Myometrial cell (primary cell): ENCODE data around the genes PSEN2 and H2AC25.

- RAMPAGE, long total RNA, result no peak
Measured at GRCh38 chr1:226814649-226814998, 55.8 kb upstream of the PSEN2 start.

DNA sequence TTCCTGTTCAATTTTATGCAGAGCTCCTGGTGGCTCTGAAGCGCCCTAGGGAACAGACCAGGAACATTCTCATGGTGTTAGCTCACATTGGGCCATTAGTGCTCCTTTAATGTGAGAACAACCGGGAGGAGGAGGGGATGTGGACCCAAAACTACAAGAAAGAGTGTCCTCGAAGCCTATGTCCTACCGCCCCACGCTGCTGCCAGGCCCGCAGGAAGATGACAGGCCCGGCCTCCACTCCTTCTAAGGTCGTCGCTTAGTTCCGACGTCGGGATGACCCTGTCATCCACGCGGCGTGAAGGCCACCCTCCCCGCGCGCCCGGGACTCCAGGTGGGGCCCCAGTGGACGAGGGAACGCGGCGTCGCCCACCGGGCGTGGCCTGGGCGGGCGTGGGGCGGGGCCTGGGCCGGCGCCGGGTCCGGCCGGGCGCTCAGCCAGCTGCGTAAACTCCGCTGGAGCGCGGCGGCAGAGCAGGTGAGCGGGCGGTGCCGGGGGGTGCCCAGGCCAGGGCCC is at the start of gene PSEN2:
TSS of gene PSEN2 (plus strand) at position 442 of the 514 bp plus-strand sequence.
- RAMPAGE, long total RNA, result no peak

GRCh38 chr1:226882743-226883507 is 12.5 kb downstream of the PSEN2 start:
- RAMPAGE, long total RNA, result no peak

DNA sequence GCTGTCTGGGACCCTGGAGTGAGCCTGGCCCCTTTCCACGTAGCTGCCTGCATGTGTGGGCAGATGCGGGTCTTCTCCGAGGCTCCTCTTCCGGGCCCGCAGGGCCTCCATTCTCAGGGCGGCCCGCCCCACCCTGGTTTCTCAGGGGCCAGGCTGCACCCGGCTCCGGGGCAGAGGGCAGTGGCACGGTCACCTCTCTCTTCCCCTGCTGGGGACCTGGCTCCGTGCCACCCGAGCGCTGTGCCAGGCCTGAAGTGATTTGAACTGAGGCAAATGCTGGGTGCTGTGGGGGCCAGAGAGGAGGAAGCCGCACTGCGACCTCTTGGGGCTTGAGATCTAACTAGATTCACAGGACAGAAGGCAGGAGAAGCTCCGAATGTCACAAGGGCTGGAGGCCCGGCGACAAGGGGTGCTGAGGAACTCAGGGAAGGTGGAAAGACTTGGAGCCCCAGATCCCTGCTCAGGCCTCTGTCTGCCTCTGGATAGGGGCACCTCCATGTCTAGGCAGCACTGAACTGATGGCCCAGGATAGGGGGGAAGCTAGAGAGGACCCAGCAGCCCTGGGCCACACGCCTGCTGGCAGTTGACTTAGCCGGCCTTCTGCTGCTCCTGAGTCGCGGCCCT is 40.7 kb downstream of the COQ8A start:
- RAMPAGE, long total RNA, result no peak

DNA sequence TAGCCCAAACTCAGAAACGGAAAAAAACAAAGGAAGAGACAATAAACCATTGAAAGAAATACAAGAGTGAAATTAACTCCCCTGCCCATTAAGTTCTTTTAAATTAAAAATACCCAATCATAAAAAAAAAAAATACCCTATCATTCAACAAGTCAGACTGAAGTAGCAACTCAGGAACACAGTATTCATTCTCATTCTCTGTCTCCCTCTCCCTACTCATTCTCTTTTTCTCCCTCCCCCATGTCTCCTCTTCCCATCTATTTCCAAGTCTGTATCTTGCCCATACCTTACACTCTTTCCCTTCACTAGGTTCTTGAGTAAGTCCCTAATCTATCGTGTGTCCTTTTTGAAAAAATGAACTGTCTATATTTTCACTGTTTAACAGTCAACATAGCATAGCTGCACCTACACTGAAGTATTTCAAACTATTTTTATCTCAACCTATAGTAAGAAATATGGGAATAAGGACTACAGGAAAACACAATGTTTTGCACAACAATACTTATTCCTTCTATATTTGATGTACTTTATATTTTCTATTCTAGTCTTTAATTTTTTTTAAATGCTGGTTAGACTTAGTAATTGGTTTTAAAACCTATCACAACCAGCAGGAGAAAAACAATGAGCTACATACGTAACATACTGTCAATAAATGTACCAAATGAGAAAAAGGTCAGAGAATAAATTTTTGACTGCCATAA is 6.5 kb downstream of the CDC42BPA start:
- RAMPAGE, long total RNA, result no peak

- RAMPAGE, long total RNA, result no peak
Measured at GRCh38 chr1:227356295-227356988, 38.1 kb upstream of the CDC42BPA start.

DNA sequence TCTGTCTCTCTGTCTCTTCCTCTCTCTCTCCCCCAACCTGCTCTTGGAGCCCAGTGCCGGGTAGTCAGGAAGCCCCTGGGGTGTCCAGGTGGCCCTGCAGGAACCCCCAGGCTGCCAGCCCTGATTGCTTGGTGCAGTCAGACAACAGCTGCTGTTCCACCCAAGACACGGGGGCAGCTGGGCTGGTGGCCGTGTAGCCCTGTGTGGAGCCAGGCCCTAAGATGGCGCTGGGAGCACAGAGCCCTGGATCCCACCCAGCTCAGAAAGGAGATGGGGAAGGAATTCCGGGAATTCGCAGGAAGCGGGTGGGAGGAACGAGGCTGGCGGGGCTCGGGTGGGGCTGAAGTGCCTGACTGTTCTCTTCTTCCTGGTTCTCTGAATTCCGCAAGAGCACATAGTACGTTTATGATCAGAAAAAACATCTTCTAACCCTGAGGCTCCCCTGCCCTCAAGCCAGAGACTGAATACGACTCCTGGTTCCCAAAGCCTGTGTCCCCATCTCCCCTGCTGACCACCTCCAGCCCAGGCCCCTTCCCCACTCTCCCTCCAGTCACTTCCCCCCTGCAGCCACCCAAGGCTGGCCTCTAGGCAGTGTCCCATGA is 55.1 kb downstream of the WNT9A start:
- RAMPAGE, long total RNA, result no peak

GRCh38 chr1:228098342-228099330 is 4.5 kb downstream of the C1orf35 start:
- RAMPAGE, long total RNA, result no peak

DNA sequence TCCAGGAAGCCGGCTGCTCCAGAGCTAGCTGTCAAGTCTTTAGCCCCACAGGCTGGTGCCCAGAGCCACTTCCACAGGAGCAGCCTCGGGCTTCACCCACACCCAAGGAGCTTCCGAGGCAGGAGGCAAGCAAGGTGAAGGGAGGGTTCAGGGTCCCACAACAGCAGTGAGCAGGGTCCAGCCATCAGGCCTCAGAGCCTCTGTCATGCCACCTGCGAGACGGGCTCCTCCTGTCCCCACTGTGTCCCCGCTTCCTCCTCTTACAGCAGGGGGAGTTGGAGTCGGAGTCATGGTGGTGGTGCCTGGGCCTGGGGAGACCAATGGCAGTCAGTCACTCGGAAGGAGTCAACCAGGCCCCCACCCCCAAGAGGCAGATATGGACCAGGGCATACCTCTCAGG is 2.2 kb downstream of the C1orf35 start:
- RAMPAGE, long total RNA, result no peak

- RAMPAGE, long total RNA, result no peak
Measured at GRCh38 chr1:228101347-228101850, 1.7 kb downstream of the C1orf35 start.

- RAMPAGE, long total RNA, result no peak
Measured at GRCh38 chr1:228109368-228109577, 174 bp upstream of the MRPL55 start.

- RAMPAGE, long total RNA, result no peak
Measured at GRCh38 chr1:228142089-228142828, 2.2 kb downstream of the GUK1 start.

- RAMPAGE, long total RNA, result no peak
Measured at GRCh38 chr1:228161449-228161653, 4.3 kb upstream of the IBA57 start.

DNA sequence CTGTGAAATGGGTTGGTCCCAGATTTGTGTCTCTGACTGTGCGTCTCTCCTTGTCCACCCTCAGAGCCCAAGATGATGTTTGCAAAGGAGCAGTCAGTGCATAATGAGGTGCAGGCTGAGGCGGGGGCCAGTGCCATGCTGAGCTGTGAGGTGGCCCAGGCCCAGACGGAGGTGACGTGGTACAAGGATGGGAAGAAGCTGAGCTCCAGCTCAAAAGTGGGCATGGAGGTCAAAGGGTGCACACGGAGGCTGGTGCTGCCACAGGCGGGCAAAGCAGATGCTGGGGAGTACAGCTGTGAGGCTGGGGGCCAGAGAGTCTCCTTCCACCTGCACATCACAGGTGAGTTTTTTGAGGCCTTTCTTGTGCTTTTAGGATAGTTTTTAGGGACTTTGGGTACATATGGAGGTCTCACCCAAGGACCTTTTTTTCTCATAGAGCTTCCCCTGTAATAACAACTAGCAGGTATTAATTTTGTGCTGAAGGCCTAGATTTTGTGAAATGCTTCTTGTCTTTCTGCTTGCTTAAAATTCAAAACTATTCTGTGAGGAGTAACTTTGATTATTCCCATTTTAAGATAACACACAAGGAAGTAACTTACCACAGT is 36.5 kb downstream of the OBSCN start:
- RAMPAGE, long total RNA, result no peak

DNA sequence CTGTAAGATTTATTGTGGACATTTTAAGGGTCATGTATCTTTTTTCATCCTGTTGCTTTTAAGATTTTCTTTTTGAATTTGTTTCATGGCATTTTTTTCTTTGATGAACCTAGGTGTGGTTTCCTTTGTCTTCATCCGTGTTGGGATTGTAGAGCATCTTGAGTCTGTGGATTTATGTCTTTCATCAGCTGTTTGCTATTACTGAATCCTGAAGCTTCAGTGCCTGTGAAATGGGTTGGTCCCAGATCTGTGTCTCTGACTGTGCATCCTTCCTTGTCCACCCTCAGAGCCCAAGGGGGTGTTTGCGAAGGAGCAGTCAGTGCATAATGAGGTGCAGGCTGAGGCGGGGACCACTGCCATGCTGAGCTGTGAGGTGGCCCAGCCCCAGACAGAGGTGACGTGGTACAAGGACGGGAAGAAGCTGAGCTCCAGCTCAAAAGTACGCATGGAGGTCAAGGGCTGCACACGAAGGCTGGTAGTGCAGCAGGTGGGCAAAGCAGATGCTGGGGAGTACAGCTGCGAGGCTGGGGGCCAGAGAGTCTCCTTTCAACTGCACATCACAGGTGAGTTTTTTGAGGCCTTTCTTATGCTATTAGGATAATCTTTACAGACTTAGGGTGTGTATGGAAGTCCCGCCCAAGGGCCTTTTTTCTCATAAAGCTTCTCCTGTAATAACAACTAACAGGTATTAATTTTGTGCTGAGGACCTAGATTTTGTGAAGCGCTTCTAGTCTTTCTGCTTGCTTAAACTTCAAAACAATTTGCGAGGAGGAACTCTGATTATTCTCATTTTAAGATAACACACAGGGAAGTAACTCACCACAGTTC is 37.5 kb downstream of the OBSCN start:
- RAMPAGE, long total RNA, result no peak

DNA sequence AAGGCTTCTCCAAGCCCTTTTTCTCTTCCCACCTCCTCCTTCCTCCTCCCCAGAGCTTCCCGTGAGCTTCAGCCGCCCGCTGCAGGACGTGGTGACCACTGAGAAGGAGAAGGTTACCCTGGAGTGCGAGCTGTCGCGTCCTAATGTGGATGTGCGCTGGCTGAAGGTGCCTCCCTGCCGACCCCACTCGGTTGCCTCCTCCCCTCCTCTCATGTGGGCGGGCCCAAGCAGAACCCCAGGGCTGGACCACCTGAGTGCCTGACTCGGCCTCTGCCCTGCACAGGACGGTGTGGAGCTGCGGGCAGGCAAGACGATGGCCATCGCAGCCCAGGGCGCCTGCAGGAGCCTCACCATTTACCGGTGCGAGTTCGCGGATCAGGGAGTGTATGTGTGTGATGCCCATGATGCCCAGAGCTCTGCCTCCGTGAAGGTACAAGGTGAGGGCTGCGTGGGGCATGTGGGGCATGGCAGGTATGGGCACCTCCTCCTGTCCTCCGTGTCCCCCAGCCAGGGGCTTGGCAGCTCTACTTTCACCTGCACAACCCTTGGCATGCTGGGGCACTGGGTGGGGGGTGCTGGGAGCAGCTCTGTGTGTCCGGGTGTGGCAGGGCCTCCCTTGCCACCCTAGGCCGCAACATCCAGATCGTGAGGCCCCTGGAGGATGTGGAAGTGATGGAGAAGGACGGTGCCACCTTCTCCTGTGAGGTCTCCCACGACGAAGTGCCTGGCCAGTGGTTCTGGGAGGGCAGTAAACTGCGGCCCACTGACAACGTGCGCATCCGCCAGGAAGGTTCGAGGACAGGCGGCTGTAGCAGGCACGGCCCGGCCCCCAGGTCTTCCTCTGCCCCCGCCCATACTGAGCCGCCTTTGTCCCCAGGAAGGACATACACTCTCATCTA is 69.3 kb downstream of the OBSCN start:
- RAMPAGE, long total RNA, result no peak

DNA sequence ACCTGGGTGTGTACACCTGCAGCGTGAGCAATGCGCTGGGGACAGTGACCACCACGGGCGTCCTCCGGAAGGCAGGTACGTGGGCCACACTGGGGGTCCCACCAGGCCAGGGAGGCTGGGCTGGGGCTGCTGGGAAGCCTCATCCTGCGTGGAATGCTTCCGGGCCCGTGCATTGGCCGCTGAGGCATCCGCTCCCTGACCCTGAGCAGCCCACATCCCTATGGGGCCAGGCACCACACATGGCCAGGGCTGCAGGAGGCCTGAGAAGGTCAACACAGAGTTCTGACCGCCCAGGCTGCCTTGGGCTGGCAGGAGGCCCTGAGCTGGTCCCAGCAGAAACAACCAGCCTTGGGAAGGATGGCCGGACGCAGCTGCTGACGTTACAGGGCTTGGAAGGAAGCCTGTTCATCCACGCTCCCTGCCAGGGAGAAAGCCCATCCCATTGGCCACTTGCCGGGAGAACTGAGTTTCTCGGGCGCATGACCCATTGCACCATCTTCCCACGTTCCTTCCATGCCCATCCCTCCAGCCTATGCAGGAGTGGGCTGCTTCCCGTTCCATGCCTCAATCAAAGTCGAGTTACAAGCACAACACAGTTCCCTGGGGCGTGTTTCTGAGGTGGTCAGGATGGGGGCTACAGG is 31.8 kb downstream of the TRIM11 start:
- RAMPAGE, long total RNA, result no peak

DNA sequence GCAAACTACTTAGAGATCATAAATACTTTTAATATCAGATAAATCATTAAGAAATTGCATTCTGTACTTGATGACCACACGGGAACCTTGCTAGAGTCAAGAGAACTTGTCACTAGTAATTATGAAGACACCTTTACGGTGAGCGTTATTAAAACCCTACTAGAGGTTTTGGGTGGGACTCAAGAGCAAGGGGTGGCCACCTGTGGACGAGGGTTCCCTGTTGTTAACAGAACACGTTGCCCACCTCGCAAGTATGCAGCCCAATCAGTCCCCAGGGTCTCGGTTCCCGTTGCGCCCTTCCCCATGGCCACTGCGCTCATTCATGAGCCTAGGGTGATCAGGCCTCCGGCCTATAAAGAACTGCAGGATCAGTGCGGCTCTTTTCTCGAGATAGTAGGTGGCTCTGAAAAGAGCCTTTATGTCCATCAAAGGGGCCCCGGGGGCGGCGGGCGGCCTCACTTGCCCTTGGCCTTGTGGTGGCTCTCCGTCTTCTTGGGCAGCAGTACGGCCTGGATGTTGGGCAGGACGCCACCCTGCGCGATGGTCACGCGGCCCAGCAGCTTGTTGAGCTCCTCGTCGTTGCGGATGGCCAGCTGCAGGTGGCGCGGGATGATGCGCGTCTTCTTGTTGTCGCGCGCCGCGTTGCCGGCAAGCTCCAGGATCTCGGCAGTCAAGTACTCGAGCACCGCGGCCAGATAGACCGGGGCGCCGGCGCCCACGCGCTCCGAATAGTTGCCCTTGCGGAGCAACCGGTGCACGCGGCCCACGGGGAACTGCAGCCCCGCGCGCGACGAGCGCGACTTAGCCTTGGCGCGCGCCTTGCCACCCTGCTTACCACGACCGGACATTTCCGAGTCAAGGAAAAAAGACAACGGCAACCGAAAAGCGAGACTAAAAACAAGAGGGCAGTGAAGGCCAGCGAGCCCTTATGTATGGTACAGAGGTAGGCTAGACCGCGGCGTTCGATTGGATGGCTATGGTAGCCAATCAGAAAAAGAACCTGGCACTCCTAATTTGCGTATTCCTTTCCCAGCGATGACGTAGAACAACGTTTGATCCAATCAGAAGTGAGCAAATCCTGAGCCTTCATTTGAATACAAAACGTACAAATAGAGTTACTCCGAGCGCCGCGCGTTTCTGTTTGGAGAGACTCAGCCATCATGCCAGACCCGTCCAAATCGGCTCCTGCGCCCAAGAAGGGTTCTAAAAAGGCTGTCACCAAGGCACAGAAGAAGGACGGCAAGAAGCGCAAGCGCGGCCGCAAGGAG is at the start of gene H2AC25:
TSS of gene H2AC25 (minus strand) at position 904 of the 1,268 bp plus-strand sequence.
- RAMPAGE, long total RNA, result start-site peak on the minus strand centred at position 902 of the sequence, 8 bp wide, 428 and 442 reads in 2 replicates; start-site peak on the plus strand centred at position 1,133 of the sequence, 30 bp wide, 89 and 148 reads in 2 replicates

- RAMPAGE, long total RNA, result no peak
Measured at GRCh38 chr1:228459164-228459726, 1.3 kb downstream of the H2BC26 start.

- RAMPAGE, long total RNA, result no peak
Measured at GRCh38 chr1:228463553-228464110, 5.7 kb downstream of the H2BC26 start.